ENCODE results near the genes PIK3C3 and EPG5.

- RRBS, result no CpG with 5 or more reads among the region's 4 CpGs
Measured at GRCh38 chr18:36177431-36178426, 9.6 kb upstream of the MOCOS start.

DNA sequence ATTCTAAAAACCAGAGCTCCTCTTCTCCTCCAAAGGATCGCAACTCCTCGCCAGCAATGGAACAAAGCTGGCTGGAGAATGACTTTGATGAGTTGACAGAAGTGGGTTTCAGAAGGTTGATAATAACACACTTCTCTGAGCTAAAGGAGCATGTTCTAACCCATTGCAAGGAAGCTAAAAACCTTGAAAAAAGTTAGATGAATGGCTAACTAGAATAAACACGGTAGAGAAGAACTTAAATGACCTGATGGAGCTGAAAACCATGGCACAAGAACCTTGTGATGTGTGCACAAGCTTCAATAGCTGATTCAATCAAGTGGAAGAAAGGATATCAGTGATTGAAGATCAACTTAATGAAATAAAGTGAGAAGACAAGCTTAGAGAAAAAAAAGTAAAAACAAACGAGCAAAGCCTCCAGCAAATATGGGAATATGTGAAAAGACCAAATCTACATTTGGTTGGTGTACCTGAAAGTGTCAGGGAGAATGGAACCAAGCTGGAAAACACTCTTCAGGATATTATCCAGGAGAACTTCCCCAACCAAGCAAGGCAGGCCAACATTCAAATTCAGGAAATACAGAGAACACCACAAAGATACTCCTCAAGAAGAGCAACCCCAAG is 132.1 kb downstream of the KIAA1328 start:
- RRBS, result no CpG with 5 or more reads among the region's 4 CpGs

GRCh38 chr18:37299439-37300189 is 266.0 kb downstream of the CELF4 start:
- RRBS, result no CpG with 5 or more reads among the region's 10 CpGs

DNA sequence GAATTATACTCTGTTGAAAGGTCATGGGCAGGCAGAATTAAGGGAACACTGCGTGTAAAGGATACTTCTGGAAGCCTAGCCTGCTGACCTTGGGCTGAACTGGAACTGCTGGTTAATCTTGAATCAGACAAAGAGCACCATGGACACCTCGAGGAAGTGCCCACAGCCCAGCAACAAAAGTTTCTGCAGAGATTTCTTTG is 2134.4 kb upstream of the PIK3C3 start:
- RRBS, result no CpG with 5 or more reads among the region's 2 CpGs

DNA sequence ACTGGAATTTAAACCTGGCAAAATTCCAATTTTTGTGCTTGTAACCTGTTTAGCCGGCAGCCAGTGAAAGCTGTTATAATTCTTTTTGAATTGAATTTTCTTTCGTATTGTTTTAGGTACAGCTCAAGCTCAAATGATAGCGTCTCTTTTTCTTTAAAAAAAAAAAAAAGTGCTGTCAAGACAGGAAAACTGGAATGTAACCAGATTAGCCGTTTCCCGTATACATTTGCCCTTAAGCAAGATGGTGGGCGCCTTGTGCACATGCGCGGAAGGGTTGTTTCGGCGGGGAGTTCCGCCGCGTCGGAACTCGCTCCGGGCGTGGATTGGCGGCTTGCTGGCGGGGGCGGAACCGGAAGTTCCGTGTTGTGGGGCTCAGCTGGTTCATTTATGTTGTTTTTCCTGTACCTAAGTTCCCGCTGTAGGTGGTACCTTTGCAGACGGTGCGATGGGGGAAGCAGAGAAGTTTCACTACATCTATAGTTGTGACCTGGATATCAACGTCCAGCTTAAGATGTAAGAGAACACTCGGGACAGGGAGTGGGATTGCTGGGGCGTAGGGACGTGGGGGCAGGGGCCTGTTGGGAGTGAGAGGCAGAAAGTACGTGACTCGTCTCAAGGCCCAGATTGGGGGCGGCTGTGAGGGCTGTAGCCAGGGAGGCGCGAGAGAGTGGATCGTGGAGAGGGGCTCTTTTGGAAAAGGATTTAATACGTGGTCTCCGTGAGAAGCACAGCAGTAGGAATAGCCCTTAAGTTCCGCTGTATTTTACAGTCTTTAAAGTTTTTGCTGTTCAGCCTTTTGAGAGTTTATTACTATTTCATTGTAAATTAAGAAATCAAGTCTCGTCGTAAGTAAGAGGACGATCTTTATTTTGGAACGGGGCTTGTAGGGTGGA is at the start of gene PIK3C3:
Gene PIK3C3, plus strand, starts transcription at position 388 of the 893 bp plus-strand sequence.
- RRBS, result 4% methylated on average over 6 of the region's 42 CpGs

DNA sequence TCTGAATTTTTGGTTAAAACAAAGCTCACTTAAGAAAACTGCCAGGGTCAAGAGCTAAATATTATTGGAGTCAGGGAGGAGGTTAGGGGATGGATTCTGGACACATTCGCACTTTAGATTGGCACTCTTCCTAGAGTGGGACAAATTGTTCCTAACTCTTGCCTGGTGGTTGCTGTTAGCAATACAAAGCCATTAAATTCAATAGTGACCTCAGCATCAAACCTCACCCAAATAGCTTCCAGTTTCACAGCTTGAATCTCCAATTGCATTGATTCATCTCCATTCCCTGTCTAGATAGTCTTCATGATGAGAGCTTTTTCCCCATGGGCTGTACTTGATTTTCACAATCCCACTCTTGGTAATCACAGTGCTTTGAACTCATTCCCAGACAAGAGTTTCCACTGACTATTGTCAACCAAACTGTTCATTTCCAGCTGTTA is 585.9 kb upstream of the SYT4 start:
- RRBS, result no CpG with 5 or more reads among the region's 1 CpG

DNA sequence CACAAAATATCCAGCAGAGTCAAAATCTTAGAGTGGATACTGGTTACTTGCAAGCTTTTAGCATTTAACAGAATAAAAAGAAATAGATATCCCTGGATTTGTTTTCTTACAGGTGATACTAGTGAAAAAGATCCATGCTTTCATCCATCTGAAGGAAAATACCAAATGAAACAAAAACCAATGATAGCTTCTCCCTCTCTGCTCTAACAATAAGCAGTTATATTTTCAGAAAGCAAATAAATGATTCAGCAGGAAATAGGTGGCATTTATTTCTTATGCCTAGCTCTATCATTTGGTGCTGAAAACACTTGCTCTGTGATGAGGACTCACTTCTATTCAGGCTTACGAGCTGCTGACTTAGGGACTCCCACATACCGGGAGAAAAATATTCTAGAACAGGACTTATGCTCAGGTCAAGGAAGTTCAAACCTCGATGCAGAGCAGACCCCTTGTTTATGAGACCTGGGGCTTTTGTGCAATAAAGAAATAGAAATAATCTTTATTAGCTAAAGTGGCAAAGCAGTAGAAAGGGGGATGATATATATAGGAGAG is 142.6 kb downstream of the SETBP1 start:
- RRBS, result no CpG with 5 or more reads among the region's 3 CpGs

GRCh38 chr18:44839164-44839976 is 158.7 kb downstream of the SETBP1 start:
- RRBS, result no CpG with 5 or more reads among the region's 8 CpGs

DNA sequence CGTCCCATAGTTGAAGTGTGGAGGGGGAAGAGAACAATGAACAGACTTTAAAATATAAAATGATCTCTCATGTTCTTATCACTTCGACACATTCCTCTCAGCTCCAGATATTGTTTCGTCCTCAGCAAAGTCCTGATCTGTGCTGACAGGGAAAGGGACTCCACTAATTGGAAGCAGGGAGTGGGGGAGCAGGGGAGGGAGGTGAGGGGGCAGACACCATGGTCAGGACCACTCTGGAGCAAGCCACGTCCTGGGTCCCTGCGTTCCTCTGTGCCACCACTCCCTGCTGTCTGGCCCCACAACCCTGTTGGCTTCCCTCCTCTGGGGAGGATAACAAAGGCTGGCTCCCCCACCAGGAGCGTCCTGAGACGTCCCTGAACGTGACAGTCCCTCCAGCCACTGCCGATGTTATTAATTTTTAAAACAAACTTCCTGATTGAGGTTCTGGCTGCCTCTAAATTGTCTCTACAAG is 257.2 kb downstream of the SETBP1 start:
- RRBS, result no CpG with 5 or more reads among the region's 9 CpGs

- RRBS, result no CpG with 5 or more reads among the region's 6 CpGs
Measured at GRCh38 chr18:44961806-44962688, 281.4 kb downstream of the SETBP1 start.

DNA sequence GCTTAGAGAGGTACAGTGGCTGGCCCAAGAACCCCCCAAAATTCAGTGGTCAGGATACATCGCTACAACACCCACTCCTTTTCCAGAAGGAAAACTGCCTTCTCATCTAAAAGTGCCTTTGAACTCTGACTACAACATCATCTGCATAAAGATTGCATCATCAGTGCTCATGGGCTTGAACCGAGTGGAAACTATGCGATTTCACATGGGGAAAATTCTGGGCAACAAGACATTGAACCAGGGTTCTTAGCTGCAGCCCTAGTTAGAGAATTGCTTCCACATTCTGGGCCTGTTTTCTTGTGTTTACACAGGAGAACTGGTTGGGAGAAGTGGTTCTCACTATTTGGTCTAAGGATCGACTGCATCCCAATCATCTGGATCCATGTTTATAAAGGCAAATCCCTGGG is 294.5 kb upstream of the SLC14A2 start:
- RRBS, result no CpG with 5 or more reads among the region's 4 CpGs

DNA sequence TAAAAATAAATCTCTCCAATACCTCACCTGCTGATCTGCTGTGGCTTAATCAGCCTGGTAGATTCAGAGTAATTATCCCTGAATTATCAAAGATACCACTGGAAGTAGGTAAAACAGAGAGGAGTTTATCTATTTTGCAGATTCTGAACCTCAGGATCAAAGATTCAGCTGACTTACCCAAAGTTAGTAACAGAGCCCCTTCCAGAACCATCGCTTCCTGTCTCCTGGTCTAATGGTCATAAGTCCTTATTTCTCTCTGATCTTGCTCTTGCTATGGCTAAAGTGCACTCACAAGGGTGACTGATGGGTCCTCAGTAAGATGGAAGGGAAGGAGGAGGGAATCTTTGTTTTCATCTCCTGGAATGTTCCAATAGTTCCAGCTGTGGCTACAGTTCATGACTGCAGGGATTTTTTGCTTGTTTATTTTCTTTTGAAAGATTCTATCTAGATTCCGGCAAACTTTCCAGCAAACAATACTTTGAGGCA is 111.5 kb upstream of the SLC14A2 start:
- RRBS, result no CpG with 5 or more reads among the region's 2 CpGs

GRCh38 chr18:45588148-45588686 is 27.1 kb upstream of the SLC14A2 start:
- RRBS, result no CpG with 5 or more reads among the region's 4 CpGs

GRCh38 chr18:45849285-45849563 is 23.7 kb downstream of the SIGLEC15 start:
- RRBS, result no CpG with 5 or more reads among the region's 4 CpGs

- RRBS, result no CpG with 5 or more reads among the region's 4 CpGs
Measured at GRCh38 chr18:45849778-45850115, 24.3 kb downstream of the SIGLEC15 start.

- RRBS, result 2% methylated on average over 28 of the region's 56 CpGs
Measured at GRCh38 chr18:45967007-45967777, at the start of gene EPG5. Gene EPG5, minus strand, starts transcription at chr18:45967329.

DNA sequence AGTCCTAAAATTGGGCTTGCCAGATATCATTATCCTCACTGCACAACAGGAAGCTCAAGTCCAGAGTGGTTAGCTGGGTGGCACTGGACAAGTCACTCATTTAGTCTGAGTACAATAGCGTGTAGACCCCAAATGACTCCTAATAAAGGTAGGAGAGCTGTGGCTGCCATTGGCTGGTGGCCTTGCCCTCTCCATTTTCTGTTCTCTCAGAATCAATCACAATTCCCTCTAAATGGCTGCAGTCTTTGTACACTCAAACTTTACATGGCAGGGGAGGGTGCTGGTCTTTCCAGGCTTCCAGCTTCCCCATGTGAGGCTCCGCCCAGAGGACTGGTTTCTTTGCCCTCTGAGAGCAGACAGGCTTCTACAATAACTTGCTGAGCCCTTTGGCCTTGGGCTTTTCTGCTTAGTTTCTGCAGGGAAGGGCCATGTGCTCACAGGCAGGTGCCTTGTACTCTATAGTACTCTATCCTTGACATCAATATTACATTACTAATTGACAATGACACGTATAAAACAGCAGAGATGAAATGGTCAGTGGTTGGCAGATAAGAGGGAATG is 11.6 kb downstream of the PSTPIP2 start:
- RRBS, result no CpG with 5 or more reads among the region's 3 CpGs

- RRBS, result no CpG with 5 or more reads among the region's 4 CpGs
Measured at GRCh38 chr18:46262904-46263260, 70.9 kb upstream of the RNF165 start.

GRCh38 chr18:46322366-46323142 is 11.3 kb upstream of the RNF165 start:
- RRBS, result no CpG with 5 or more reads among the region's 18 CpGs